ENCODE measurements around a stretch of chr20.

DNA sequence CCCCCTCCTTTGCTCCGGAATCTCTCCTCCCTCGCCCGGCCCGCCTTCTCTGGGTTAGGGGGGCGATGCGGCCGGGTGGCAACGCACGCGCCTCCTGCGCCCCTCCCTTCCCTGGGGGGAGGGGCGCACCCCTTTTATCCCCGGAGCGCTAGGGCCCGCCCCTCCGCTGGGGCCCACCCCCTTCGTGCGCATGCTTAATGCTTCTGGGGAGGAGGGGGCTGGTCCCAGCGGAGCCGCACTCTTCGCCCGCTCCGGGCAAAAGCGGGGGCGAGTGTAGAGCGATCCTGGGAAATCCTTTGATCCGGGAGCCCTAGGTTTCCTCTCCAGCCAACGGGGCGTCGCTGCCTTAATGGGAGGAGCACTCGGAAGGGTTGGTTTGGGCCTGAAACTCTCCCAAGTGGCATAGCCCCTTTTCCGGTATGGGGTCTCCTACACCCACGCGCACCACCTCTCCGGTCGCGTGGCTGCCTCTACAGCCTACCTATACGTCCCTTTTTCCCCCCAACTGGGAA is 1.9 kb downstream of the SOX12 start:
- RRBS: 3% methylated on average over 15 of the region's 38 CpGs

DNA sequence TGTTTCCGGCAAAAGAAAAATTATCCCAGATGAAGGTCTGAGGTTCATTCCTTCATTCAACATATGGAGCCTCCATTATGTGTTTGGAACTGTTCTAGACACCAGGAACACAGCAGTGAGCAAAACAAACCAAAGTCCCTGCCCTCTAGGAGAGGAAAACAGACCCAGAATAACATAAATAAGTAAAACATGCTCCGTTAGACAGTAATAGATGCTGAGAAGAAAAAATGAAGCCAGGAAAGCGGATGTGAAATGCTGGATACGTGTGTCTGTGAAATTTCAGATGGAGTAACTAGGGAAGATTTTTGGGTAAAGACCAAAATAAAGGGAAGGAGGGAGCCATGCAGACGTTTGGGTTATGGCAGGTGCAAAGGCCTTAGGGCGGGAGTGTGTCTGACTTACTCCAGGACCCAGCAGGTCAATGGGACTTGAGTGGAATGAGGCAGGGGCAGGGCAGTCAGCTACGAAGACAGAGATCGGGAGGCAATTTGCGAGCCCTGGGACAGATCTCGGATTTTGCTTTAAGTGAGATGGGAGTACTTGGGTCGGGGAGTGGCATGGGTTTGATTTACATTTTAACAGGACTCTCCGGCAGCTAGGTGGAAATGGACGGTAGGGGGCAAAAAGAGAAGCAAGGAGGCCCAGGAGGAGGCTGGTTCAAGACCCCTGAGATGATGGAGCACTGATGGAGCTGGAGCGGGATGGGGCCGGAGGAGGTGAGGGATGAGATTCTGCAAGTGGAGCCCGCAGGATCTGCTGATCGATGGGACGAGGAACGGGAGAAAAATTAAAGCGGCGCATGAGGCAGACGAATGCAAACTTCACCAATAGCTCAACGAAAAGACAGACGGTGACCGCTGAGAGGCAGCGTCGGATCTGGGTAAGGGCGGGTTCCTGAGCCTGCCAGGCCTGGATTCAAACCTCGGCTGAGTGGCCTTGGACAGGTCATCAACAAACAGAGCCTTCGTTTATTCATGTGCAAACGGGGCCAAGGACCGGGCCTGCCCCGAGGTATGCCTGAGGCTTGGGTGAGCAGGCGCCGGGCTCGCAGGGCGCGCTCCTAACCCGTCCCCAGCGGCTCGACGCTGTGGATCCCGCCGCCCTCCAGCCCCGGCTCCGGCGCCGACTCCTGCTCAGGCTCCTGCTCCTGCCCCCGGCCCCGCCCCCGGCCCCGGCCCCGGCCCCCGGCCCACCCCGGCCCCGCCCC is 904 bp upstream of the RBCK1 start:
- RRBS: 2% methylated on average over 16 of the region's 56 CpGs

DNA sequence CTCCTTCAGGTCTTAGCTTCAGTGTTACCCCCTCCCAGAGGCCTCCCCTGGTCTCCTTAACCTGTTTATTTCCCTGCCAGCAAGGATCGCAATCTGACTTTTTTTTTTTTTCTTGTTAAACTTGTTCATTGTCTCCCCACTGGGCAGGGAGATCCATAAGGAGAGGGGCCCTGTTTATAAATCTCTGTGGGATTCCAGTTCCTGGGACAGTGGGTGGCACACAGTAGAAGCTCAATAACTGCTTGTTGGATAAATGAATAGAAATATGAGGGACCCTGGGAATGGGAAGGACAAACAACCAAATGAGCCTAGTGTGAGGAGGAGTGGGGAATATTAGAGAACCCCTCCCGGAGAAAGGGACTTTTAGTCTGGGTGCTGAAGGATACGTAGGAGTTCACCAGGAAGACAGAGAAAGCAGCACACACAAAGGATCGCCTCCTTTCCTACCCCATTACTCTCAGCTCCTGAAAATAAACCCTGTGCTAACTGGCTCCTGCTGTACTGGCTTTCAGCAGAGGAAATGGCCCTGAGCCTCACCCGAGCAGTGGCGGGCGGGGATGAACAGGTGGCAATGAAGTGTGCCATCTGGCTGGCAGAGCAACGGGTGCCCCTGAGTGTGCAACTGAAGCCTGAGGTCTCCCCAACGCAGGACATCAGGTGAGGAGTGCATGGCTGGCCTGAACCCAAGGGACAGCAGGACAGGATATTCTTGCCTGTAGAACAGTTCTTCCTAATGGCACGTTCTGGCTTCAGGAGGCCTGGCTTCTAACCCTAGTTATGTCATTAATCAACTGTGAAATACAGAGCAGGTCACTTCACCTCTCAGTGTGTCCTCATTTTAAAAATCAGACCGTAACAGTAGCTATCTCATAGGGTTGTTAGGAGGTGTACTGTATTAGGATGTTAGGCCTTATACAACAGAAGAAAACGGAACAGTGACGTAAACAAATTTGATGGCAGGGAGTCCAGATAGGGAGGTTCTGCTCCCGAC is 1.6 kb downstream of the RBCK1 start:
- RRBS: no CpG with 5 or more reads among the region's 14 CpGs

DNA sequence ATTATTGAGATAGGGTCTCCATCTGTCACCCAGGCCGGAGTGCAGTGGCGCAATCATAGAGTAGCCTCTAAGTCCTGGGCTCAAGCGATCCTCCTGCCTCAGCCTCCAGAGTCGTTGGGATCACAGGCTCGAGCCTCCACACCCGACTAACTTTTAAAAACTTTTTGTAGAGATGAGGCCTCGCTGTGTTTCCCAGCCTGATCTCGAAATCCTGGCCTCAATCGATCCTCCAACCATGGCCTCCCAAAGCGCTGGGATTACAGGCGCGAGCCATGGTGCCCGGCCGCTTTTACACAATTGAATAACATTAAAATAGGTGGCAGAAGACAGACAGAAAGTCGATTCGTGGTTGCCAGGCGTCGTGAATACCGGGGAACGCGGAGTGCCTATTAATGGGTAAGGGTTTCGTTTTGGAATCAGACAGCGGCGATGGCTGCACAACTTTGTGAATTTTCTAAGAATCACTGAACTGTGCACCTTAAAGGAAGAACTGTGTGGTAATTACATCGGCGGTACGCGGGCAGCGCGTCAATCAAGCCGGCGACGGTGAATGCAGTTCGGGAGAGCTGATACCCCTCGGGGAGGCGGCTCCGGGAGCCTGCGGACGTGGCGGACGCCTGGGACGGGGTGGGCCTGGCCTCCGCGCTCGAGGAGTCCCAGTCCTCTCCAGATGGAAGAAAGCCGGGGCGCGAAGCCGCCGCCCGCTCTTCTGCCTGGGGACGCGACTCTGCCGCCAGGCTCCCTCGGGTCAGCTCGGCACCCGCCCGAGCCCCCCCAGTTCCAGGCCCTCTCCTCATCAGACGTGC is 753 bp downstream of the TBC1D20 start:
- RRBS: 1% methylated on average over 20 of the region's 59 CpGs

GRCh38 chr20:671424-671798 is 4.2 kb downstream of the SCRT2 start:
- RRBS: no CpG with 5 or more reads among the region's 5 CpGs

DNA sequence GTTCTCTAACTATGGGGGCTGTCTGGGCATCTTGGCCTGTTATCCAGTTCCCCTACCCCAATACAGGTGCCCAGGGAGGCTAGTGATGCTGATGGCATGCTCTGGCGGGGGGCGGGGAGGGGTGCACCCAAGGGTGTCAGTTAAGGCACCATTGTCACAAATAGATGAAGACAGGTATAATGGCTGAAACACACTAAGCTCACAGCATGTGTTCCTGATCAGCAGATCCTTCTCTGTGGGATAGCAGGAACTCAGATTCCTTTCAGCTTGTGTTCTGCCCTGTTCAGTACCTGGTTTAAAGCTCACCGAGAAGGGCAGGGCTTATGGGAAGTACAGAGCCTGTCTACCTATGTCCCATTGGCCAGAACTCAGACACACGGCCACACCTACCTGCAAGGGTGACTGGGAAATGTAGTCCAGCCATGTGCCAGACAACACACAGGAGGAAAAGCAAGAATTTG is 3.4 kb upstream of the RSPO4 start:
- RRBS: no CpG with 5 or more reads among the region's 4 CpGs

- RRBS: no CpG with 5 or more reads among the region's 5 CpGs
These were observed 1.1 kb upstream of the SDCBP2 start for GRCh38 chr20:1329933-1330569.

- RRBS: no CpG with 5 or more reads among the region's 4 CpGs
These were observed 3.7 kb upstream of the SDCBP2 start for GRCh38 chr20:1332347-1333309.

GRCh38 chr20:1368873-1369656 is 23.8 kb downstream of the FKBP1A start:
- RRBS: no CpG with 5 or more reads among the region's 5 CpGs

- RRBS: no CpG with 5 or more reads among the region's 10 CpGs
These were observed 75.9 kb upstream of the SIRPA start for GRCh38 chr20:1819174-1819821.

GRCh38 chr20:1896814-1897529 is 1.8 kb downstream of the SIRPA start:
- RRBS: no CpG with 5 or more reads among the region's 13 CpGs

DNA sequence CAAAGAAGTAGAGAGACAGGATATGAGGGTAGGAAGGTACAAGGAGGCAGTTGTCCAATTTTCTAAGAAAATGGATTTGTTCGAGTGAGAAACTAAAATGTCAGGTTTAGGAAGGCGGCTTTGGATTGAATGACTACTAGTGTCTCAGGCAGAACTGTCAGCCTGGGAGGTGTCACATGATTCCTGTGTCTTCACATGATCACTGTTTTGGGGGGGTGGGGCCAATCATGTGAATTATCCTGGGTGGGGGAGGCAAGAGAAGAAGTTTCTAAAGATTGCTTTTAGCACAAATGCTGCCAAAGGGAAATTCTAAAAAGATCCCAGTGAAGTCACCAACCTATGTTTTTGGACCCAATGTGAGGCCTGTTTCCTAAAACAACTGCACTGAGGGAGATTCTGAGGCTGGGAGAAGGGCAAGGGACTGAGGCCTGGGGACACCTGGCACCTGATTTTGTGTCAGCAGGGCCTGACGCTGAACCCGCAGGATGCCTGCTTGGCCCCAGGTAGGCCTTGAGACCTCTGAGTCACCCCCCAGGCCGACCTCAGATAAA is 2.4 kb downstream of the SIRPA start:
- RRBS: no CpG with 5 or more reads among the region's 5 CpGs

- RRBS: no CpG with 5 or more reads among the region's 8 CpGs
These were observed 8.9 kb downstream of the SIRPA start for GRCh38 chr20:1904153-1904526.

- RRBS: no CpG with 5 or more reads among the region's 13 CpGs
These were observed 42.2 kb downstream of the STK35 start for GRCh38 chr20:2143738-2144323.

- RRBS: no CpG with 5 or more reads among the region's 5 CpGs
These were observed 77.6 kb upstream of the TGM3 start for GRCh38 chr20:2218075-2218657.

DNA sequence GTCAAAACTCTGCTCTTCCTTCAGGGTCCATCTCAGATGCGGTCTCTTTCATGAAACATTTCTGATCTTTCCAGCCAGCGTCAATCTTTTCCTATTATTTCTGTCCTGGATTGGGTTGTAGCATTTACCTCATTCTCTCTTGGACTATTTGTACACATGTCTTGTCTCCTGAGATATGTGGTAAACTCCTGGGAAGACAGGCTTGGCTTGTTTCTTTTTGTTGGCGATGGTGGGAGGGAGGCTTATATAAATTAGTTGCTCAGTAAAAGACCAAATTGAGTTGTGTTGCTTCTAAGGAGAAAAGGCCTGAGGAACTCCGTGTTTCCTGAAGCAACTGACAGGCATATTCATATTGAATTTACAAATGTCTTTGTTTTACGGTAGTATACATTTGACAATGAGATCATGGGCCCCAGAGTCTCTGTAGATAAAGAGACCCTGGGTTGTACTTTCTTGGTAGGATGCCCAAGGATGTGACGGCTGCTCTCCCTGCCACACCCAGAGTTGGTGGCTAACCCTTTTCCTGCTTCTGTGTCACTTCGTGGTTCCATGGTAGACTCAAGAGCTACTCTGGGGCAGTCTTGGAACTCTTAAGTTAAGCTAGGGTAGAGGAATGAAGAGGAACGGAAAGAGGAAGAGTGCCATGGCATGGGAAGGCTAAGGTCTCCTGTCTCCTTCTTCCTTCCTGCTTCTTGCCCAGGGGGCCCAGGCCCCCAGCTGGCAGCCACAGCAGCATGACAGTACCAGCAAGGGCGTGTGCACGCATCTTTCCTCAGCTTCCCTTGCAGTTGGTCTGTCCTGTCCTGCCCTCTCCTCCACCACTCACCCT is 40.1 kb upstream of the TGM3 start:
- RRBS: no CpG with 5 or more reads among the region's 10 CpGs

- RRBS: 1% methylated on average over 19 of the region's 80 CpGs
These were observed 11.7 kb upstream of the TMC2 start for GRCh38 chr20:2524325-2525440.

- RRBS: 10% methylated on average over 10 of the region's 32 CpGs
These were observed 21.8 kb downstream of the TMC2 start for GRCh38 chr20:2558062-2558770.

- RRBS: no CpG with 5 or more reads among the region's 5 CpGs
These were observed 36.8 kb downstream of the EBF4 start for GRCh38 chr20:2729373-2729822.

- RRBS: 2% methylated on average over 89 of the region's 124 CpGs
These were observed 48.2 kb downstream of the CPXM1 start for GRCh38 chr20:2751870-2752942.

Measured in choroid plexus epithelial cell (primary cell).